Natural killer cell (primary cell): ENCODE data around the gene CATSPERD.

DNA sequence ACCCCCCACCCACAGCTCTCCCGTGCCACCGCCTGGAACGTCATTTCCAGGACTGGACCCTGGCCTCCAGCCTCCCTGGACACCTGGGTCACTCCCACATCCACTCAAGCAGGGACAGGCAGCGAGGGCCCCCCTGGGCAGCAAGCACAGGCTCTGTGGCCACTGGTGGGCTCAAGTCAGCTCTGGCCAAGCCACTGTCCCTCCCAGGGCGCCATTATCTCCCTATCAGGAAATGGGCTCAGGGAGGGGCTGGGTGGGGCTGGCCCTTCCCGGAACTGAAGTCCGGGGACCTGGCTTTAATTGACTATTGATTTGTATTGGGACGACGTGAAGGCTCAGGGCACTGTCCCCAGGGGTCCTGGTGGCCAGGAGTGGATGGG lies 49.8 kb downstream of the PTPRS start:
- PRO-cap: no peak

DNA sequence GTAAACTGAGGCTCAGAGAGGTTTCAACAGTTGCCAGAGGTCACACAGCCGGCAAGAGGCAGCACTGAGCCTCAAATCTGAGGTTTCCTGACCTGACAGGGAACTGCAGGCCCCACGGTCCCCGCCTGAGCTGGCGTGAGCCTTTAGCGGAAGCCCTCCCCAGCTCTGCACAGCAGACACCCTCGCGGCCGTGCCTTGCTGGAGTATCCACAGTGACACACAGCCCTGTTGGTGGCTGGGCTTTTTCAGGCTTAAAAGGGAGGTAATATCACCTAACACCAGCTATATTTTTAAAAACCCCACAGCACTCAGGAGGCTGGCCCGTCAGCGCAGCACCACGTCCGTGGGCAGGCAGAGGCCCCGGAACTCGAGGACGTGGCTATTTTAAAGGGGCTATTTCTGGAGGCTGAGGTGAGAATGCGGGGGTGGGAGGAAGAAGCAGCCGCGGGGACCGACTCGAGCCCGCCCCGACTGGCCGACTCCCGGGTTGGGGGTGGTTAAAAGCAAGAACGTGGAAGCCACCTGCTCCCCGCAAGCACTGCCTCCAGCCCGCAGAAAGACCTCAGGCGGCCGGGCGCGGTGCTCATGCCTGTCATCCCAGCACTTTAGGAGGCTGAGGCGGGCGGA lies 18.5 kb downstream of the PTPRS start:
- PRO-cap: no peak

GRCh38 chr19:5610419-5610618 lies 12.3 kb downstream of the SAFB2 start:
- PRO-cap: no peak

- PRO-cap: no peak
Observed at GRCh38 chr19:5624767-5625496, 2.0 kb downstream of the SAFB start.

GRCh38 chr19:5669417-5669991 lies 10.8 kb downstream of the MICOS13 start:
- PRO-cap: no peak

DNA sequence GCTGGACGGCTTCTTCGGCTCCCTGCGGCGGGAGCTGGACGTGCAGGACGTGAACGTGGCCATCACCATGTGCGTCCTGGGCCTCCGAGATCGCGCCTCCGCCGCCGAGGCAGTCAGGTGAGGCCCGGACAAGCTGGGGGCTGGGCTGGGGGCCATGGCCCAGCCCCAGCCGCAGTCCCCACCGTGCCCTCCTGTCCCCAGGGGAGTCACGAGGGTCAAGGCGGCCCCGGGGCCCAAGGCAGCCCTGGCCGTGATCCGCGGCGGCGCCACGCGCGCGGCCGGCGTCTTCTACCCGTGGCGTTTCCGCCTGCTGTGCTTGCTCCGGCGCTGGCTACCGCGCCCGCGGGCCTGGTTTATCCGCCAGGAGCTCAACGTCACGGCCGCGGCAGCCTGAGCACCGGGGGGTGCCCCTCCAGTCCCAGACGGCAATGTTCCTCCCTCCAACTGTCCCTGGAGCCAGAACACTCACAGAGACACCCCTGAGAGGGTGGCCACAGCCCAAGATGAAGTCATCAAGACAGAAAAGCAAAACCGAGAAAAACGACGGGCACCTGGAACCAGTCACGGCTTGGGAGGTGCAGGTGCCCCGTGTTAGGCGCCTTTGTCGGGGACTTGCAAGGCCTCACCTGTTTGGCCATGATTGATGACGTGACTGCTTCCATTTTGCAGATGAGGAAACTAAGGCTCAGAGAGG lies 2.4 kb upstream of the RPL36 start:
- PRO-cap: no peak

- PRO-cap: no peak
Observed at GRCh38 chr19:5691971-5693015, 2.2 kb downstream of the RPL36 start.

GRCh38 chr19:5695629-5695936 lies 5.5 kb downstream of the RPL36 start:
- PRO-cap: no peak

- PRO-cap: no peak
Observed at GRCh38 chr19:5720490-5720877, at the start of gene CATSPERD. Gene CATSPERD (plus strand): TSS chr19:5720637.

- PRO-cap: no peak
Observed at GRCh38 chr19:5805818-5806491, 1.1 kb downstream of the NRTN start.

GRCh38 chr19:5914351-5915304 lies 574 bp downstream of the CAPS start:
- PRO-cap: no peak

- PRO-cap: no peak
Observed at GRCh38 chr19:6059615-6060697, 50.3 kb downstream of the RFX2 start.

DNA sequence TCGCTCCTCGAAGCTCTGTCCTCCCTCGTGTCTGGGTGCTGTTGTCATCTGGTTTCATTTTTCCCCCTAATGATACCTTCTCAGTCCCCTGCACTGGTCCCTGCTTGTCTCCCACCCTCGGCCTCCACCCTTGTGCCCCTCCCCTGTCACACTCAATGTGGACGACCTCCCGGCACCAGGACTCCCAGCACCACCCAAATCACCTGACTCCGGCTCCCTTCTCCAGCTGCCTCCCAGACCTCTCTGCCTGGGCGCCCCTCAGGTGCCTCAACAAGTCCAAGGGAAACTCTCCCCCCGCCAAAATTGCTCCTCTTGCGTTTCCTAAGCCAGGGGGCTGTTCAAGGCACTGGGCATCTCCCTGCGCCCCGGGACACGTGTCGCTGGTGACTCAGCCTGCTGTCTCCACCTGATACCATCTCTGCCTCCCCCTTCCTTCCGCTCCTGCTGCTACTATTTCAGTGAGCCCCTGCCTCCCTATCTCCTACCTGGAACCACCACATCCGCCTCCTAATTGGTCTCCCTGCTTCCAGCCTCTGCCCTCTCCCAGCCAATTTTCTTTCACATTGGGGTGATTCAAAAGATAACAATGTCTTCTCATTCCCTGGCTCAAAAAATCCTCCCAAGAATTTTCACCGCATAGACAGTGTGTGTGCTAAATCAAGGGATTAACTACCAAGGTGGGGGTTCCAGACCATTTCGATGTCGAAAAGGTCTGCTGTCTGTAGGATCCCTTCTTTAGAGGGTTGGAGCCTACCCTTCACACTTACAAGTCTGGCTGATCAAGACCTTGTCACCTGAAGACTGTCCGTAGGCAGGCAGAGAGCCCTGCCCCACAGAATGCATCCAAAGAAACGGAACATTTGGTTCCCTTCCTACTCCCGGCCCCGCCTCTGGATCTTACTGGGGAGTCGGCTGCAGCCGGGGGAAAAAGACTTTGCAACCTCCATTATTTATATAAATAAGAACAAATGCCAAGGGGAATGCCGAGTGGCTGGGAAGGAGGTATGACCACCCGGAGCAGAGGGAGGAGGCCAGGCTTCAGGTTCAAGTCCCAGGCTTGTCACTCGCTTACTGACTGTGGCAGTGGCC lies 49.3 kb downstream of the RFX2 start:
- PRO-cap: no peak

GRCh38 chr19:6065585-6066293 lies 44.6 kb downstream of the RFX2 start:
- PRO-cap: bidirectional peak, plus-strand start at chr19:6066092, minus-strand start at chr19:6065940

DNA sequence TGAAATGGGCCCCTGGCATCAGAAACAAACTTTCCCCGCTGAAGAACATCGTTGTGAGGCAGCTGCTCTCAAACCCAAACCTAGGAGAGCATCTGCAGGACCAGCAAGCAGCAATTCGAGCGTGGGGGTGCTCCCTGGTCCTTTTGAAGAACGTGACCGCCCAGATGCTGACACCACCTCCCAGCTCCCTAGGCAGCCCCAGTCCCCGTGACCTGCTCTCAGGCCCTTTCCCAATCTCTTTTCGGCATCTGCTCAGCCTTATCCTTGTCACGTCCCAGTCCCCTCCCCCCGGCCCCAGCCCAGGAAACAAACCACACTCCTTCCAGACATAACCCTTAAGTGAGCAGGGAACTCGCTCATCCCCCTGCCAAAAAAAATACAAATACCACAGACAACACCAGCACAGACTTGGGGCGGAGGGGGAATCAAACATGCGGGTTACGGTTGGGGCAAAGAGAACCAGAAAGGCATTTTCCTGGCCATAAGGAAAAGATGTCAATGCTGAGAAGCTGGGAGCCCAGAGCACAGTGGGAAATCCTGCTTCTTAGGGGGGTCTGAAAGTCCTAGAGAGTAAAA lies 3.3 kb downstream of the MLLT1 start:
- PRO-cap: no peak

- PRO-cap: no peak
Observed at GRCh38 chr19:6362523-6363190, 1.3 kb downstream of the CLPP start.

DNA sequence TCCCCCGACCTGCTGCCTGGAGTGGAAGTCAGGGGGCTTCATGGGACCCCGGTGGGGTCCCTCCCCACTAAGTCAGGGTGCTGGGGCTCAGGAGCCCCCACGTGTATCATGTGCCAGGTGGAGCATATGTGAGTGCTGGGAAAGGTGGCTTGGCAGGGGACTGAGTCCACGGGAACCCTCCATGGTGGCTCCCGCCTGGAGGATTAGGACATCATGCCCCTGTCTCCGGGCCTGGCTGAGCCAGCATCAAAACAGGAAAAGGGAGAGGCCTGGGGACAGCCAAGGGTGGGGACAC lies 363 bp upstream of the PSPN start:
- PRO-cap: no peak

DNA sequence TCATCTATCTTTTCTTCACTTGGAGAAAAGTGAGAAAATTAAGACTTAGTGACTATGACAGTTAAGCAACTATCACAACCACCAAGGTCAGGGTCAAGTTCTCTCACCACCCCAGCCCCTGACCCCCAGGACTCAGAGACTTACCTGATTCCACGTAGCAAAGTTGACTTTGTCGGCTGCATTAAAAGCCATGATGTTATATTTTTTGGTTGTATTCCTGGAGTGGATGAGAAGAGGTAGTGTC lies 1.3 kb downstream of the GTF2F1 start:
- PRO-cap: no peak

- PRO-cap: no peak
Observed at GRCh38 chr19:6414793-6416169, 9.3 kb downstream of the KHSRP start.

DNA sequence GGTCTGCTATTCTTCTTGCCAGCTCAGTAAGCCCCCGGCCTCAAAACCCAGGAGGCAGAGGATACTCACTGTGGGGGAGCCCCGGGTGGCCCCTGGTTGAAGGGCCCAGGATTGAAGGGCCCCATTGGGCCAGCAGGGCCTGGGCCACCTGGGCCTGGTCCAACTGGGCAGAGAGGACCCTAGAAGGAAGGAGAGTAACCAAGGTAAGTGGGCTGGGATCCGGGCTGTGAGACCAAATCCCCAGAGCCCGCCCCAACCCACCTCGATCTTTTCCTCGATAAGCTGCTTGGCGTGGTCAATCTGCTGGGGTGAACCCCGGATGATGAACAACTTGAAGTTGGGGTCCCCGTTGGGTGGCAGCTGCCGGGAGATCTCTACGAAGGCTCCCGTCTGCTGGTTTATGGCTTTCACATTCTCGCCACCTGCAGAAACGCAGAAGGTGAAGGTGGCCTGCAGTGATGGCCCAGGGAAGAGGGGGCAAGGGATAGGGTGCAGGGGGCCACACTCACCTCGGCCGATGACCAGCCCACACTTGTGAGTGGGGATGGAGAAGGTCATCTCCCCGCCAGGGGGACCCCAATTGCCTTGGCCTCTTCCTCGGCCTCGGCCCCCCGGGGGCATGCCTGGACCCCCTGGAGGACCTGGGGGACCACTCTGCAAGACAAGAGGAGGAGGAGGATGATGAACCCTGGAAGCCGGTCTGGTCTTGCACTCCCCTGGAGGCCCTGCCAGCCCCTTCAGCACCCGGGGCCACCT lies 8.2 kb downstream of the KHSRP start:
- PRO-cap: no peak